Diencephalon (tissue), 2 donors: Measurements from ENCODE around the genes LAMTOR3 and TACR3.

GRCh38 chr4:99310570-99311232 is 10.5 kb downstream of the ADH1B start:
- RAMPAGE, long total RNA = no peak

- RAMPAGE, long total RNA = no peak
Observed at GRCh38 chr4:99317049-99318441, 3.7 kb downstream of the ADH1B start.

GRCh38 chr4:99318705-99318994 is 2.6 kb downstream of the ADH1B start:
- RAMPAGE, long total RNA = no peak

- RAMPAGE, long total RNA = no peak
Observed at GRCh38 chr4:99325018-99325439, 3.8 kb upstream of the ADH1B start.

DNA sequence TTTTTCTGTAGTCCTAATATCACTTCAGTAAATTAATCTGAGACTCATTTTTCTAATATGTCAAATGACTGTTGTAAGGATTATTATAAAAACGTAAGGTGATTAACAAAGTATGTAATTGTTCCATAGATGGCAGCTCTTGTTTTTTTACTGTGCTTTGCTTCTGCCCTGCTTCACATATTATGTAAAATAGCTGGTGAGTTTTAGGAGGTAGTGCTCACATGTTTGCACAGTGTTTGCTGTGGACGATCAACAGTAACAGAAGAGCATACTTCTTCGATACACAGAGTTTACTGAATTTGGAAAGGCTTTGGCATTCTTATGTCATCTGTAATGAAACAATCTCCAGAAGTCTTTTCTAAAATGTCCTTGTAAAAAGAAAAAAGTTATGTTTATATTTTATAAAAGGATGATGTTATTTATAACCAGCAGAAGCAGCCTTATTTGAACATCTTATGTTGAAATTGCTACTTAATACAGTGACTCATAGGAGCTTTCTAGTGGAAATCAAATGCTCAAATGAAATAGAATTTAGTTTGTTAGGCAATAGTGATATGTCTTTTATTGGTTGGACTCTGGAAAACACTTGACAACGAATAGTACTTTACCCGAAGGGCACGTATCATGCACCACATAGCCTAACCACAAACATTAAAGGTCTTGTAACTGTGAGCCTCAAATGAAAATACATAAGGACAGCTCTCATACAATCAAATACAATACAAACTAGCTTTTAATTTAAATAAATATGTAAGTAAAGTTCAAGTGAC is 1.9 kb upstream of the MTTP start:
- RAMPAGE, long total RNA = no peak

- RAMPAGE, long total RNA = start-site peak on the minus strand at chr4:99894363-99894444, 2,701 and 3,075 reads in 2 replicates
Observed at GRCh38 chr4:99893809-99894865, at the start of gene LAMTOR3. TSS of gene LAMTOR3 (minus strand) at chr4:99894427.

DNA sequence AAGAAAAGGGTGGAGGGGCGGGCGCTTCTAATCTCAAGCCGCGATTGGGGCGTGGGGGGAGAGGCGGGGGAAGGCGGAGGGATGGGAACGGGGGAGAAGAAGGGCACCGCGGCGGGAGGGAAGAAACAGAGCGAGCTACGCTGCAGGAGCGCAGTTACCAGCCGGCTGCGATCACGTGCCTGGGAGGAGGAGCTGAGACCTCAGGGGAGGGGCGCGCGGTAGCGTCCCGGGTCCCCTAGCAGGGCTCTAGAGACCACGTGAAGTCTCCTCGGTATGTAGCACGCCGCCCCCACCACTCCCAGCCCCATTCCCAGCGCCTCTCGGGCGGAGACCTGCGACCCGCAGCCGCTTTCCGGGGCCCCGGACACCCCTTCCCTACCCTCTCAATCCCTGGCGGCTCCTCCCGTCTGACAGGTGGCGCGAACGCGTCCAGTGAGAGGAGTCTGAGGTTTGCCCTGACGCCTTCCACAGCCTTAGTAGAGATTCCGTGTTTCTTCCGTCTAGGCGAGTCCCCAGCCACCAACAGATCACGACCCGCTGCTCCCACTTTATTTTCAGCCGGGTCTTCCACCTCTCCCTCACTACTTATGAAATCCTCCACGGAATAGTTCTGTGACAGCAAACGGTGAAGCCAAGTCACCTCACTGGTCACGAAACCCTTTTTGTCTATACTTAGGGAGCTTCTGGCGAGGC is 481 bp upstream of the H2AZ1 start:
- RAMPAGE, long total RNA = start-site peak on the plus strand centred at position 100 of the sequence, 68 bp wide, 7 and 17 reads in 2 replicates

- RAMPAGE, long total RNA = no peak
Observed at GRCh38 chr4:101021766-101022177, 325.6 kb downstream of the PPP3CA start.

- RAMPAGE, long total RNA = no peak
Observed at GRCh38 chr4:101184618-101185111, 162.7 kb downstream of the PPP3CA start.

DNA sequence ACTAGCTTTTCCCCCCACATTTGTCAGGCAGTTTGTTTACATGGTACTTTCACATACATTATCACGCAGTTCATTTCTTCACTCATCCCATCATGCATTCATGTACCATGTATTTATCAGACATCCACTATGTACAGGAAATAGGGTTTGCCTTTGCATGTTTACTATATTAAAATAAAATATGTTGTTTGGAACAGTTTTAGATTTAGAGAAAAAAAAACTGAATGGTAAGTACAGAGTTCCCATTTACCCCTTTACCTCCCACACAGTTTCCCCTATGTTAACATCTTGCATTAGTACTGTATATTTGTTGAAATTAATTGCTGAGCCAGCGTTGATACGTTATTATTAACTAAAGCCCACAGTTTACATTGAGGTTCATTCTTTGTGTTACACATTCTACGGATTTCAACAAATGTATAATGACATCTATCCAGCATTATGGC is 70.8 kb downstream of the PPP3CA start:
- RAMPAGE, long total RNA = no peak

DNA sequence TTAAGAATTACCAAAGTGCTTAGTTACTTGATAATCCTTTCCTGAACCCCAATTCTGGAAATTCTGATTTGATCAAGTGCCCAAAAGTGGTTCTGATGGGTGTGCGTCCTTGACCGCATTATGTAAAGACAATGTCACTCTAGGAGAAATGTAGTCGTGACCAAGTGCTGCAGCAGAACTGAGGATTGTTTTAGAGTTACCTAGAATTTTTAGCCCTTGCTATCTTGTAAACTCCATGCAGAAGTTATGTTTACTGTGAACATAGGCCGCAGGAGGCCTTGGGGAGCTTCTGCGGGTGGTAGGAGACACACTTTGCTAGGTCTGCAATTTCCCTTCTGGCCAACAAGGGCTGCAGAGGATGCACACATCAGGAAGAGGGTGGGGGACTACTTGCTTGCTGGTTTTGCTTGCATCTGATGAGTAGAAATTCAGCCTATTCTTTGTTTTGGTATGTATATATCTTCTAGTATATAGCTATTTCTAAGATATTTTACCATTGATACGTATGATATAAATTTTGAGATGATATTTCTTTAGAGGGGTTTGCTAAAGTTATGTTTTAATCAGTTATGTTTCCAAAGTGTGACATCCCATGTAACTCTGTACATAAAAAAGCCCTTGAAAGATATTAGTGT is 23.1 kb downstream of the BANK1 start:
- RAMPAGE, long total RNA = no peak

GRCh38 chr4:102546003-102546932 is 45.1 kb downstream of the NFKB1 start:
- RAMPAGE, long total RNA = no peak

- RAMPAGE, long total RNA = no peak
Observed at GRCh38 chr4:102598461-102599013, 97.4 kb downstream of the NFKB1 start.

DNA sequence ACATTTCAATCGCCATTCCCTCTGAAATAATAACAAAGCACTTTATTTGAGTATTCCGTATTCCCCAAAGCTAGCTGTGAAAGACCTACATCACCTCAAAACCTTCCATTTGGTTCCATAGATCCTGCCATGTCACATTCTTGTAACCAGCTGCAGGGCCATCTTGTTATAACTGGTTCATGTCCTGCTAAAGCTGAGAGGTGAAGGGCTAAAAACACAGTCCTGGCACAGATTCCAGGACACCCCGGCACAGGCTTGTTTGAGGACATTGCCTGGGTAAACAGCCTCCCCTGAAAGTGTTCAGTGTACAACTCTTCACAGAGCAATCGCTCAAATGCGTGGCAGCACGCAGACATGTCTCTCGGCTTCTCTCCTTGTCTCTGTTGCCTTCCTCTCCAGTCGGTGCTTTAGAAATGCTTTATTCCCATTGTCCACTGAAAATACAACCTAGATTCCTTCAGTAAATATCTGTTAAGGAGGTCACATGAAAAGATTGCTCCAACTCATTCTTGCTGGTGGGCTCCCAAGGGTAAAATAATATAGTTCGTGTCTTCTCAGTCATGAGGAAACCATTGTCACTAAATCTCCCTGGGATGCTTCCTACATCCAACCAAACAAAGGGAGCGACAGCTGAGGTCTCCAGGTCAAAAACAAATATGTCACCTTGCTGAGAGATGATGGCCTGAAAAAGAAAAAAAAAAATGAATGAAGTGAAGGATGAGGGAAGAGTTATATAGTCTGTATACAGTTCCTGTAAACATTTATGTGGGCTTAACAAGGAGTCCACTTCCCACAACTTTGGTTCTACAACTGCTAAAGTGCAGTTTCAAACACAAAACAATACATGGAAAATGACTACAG is 128.9 kb downstream of the MANBA start:
- RAMPAGE, long total RNA = no peak

DNA sequence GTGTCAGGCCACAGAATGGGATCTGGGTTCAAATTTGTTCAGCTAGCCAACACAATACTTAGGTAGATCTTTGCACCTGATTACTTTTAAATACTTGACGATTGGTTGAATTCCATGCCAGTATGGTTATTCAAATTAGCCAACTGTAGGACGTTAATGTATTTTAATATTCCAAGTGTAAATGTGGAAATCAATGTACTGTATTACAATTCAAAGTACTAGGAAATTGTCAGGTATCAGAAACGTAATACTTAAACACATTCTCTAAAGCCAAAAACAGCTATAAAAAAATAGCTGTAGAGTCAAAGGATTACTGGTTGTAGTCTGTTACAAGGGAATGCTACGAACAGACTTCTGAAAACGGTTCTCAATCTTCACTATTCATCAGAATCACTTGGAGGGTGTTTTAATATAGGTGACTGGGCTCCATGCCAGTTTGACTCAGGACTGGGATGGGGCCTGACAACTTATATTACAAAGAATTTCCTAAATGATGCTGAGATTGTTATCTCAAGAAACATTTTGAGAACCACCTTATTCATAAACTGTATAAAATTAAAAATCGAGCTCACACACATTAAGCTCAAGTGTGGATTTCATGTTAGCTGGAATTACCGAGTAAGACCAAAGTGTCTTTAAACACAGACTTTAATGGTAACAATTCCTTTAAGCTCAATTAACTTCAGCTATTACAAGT is 33.1 kb upstream of the MANBA start:
- RAMPAGE, long total RNA = no peak

GRCh38 chr4:102805446-102806246 is 21.7 kb downstream of the UBE2D3 start:
- RAMPAGE, long total RNA = no peak

GRCh38 chr4:102828217-102828413 is 764 bp upstream of the UBE2D3 start:
- RAMPAGE, long total RNA = no peak

DNA sequence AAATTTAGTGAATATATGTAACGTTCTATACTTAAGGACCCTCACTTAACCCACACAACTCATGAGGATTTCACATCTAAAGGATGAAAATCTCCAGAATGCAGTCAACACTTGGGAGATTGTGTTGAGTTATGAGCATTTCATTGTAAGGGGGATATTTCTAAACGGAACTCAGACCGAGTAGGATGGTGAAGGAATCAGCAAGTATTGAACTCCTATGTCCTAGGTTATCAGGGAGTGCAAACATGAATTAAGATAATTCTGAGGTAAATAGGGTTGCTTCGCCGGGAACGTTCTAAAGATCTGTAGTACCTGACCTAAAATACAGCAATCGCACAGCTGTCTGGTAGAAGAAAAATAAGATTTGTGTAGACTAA is 1.1 kb downstream of the CISD2 start:
- RAMPAGE, long total RNA = no peak

DNA sequence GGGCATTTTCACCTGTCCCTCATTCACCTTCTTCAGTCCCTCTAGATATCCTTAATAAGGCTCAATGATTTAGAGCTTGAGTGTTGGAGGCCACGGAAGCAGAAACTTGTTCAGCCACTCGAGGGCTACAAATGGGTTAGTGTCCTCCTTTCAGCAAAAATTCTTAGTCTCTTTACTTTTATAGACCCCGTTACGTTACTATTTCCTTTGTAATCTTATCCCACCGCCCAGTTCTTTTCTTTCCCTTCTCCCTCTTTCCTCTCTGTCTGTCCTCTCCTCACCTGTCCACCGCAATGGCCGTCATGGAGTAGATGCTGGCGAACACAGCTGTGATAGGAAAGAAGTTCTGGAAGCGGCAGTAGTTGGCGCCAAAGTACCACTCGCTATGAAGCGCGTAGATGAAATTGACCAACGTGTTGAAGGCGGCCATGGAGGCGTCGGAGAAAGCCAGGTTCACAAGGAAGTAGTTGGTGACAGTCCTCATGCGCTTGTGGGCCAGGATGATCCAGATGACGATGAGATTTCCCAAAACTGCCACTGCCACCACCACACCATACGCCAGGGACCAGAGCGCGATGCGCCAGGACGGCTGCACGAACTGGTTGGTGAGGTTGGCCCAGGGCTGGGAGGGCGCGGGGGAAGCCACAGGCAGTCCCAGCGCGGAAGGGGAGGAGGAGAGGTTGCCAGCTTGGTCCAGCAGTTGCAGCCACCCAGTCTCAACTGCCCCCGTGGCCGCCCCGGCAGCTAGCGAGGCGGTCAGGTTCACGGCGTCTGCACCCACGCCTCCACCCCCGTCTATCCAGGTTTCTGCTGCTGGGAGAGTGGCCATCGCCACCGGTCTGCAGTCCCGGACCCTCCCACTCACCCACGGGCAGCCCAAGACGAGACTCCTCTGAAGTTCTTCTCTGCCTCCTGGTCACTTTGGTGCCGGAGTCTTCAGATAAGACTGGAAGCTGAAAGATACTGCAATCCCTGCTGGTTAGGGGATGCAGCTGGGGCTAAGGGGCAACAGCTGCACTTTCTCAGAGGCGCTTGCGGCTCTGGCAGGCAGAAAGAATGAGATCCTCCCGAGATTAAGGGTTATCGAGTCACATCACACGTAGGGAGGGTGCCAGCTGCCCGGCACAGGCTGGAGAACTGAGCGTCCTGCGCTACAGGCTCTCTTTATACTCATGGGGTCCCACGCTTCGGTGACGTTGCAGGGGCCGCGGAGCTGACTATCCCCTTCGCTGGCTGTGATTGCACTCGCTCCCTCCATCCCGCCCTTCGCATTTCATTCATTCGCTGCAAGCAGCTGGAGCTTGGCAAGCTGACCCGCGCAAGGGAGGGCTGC is at the start of gene TACR3:
TSS of gene TACR3 (minus strand) at position 1,139 of the 1,333 bp plus-strand sequence.
- RAMPAGE, long total RNA = no peak

DNA sequence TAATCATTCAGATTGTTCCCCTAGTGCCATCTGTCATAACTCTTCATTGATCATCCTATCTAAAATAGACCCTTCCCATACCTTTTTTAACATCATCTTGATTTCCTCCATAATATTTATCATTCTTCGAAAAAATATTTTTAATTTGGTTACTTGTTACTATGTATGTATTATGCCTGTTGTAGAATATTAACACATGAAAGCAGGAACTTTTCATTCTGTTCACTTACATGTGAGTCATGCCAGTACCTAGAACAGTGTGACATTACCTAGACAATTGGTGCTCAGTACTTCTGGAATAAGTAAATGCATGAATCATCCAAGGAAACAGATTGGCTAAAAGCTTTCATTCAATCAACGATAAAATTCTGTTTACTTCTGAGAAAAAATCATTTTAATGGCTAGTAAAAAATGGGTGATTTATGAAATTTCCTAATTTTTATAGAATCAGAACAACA is 76.4 kb downstream of the CXXC4 start:
- RAMPAGE, long total RNA = no peak